Cytotoxic T cell (primary cell): ENCODE results near the gene IL18BP.

DNA sequence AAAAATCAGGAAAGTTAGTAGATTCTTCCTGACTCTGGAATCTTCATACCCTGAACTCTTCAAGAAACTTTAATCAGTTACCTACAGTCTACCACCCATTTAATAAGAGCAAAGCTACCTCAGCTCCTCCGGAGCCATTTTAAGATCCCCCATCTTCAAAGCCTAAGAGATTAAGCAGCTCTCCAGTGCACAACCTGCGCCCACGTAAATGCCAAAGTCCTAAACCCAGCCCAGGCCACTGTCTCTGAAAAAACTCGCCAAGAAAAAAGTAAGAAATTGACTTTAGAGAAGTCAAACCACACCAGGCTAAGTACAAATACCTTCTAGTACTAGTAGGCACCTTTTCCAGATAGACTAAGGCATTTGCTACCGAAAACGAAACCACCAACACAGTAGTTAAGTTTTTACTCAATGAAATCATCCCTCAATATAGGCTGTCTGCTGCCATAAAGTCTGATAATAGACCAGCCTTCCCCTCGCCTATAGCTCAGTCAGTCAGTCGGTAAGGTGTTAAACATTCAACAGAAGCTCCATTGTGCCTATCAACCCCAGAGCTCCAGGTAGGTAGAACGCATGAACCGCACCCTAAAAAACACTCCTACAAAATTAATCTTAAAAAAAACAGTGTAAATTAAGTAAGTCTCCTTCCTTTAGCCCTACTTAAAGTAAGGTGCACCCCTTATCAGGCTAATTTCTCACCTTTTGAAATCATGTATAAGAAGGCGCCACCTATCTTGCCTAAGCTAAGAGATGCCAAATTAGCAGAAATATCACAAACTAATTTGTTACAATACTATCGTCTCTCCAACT is 122.1 kb upstream of the DEFB108B start:
- PRO-cap, 2 experiments: no peak in any of the 2 experiments

DNA sequence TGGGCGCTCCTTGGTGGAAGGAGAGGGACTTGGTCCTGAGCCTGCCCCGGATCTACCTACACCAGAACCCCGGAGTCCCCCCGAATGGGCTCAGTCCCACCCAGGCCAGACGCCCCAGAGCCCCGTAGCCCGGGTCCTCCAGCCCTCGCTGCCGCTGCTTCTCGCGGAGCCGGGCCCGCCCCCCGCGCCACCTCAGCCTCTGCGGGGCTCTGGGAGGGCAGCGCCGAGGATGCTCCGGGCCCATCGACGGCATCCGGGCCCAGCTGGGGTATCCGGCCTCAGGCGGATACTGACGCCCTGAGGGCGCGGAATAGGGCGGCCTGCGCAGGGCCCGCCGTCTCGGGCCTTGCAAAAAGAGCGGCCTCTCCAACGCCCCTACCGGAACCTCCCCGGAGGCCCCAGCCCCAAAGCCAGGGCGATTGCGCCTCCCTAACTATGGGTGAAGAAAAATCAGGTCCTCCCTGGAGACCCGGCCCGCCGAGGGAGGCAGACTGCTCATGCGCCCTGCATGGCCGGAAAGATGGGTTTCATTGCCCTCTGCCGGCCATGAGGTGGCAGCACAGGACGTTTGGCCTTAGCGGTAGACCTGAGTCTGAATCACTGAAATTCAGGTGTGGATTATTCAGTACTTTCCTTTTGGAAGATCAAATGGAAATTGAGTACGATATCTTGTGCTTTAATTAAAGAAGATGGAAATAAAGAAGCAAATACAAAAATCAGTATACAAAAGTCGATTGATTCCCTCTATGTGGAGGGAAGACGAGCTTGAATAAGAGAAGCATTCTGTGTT is 19.4 kb upstream of the DEFB108B start:
- PRO-cap, 2 experiments: peak in 2 of 2 experiments; most common plus-strand start position 252 of the sequence (in 2); most common minus-strand start position 201 of the sequence (in 2)

DNA sequence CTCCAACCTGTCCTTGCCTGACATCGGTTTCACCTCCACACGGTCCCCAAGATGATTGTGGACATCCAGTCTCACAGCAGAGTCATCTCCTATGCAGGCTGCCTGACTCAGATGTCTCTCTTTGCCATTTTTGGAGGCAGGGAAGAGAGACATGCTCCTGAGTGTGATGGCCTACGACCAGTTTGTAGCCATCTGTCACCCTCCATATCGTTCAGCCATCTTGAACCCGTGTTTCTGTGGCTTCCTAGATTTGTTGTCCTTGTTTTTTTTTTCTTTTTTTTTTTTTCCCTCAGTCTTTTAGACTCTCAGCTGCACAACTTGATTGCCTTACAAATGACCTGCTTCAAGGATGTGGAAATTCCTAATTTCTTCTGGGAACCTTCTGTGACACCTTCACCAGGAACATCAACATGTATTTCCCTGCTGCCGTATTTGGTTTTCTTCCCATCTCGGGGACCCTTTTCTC is 25.0 kb downstream of the XNDC1N start:
- PRO-cap, 2 experiments: no peak in any of the 2 experiments

- PRO-cap, 2 experiments: peak in 2 of 2 experiments; most common plus-strand start chr11:71998918 (in 2); most common minus-strand start chr11:71998693 (in 1)
These were observed at the start of gene IL18BP for GRCh38 chr11:71998525-71999454. Gene IL18BP (plus strand): TSS chr11:71998909.

GRCh38 chr11:72018075-72018705 is 19.5 kb downstream of the IL18BP start:
- PRO-cap, 2 experiments: no peak in any of the 2 experiments

DNA sequence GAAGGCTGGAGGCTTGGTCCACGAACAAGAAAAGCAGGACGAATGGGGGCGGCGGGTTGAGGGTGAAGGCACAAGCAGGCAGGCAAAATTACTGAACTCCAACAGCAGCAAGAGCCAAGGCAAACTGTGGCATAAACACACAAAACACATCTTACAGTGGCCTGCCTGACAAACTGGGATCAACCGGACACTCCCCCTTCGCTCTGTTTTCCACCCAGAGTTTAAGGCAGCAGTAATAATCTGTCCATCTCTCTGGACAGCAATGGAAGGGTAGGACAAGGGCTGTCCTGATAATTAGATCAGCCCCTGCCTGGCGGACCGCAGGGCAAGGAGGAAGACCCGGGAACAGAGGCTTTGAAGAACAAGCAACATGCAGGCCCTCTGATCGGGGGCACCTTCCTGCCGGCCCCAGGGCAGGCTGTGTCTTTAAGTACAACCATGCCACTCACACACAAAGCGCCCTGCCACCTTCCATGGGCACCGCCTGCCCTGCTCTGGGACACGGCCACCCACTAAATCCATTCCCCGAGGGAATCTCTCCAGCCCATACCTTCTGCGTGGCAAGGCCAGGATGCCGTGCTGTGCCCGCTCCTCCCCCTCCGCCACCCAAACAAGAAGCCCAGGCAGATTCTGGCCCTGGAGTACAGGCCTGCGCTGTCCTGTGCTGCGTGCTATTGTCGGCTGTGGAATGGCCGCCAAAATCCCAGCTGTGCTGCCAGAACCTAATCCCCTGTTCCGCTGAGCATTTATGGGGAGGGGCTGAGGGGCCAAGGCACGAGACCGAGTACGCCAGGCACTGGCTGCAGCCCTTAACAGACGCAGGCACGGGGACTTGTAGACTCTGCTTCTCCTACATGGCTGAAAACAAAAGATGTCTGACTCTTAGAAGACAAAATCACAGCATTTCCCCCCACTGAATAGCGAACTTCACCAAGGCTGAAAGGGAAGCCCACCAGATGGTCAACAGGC is 38.8 kb downstream of the NUMA1 start:
- PRO-cap, 2 experiments: peak in 2 of 2 experiments; most common plus-strand start position 657 of the sequence (in 2); most common minus-strand start position 690 of the sequence (in 2)

DNA sequence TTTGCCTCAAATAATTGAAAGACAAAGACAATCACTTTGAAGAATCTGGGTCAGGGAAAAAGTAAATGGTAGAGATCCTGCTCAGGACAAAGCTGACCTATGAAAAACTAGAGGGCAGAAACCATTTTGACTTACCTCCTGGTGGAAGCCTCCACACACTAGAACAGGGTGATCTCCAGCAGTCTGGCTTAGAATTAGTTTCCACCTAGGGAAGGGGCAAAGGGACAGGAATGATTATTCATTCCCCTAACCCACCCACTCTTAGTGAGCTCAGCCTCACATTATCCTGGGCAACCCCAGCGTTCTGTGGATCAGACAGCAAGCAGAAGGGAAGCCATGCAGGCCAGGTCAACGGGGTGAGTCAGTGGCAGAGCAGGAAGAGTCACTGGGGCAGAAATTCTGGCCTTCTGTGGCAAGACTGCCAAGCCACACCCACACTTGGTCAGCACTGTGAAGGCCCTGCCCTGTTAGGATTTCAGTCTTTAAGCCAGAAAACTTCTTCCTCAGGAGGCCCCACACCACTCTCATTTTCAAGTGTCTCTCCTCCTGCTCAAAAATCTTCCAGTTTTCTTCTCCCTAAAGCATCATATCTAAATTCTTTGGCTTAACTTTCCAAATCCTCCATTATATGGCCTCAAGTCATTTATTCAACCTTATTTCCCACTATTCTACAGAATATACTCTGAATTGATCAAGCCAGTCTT is 10.5 kb downstream of the NUMA1 start:
- PRO-cap, 2 experiments: no peak in any of the 2 experiments

- PRO-cap, 2 experiments: no peak in any of the 2 experiments
These were observed 964 bp downstream of the ANAPC15 start for GRCh38 chr11:72111561-72111900.

DNA sequence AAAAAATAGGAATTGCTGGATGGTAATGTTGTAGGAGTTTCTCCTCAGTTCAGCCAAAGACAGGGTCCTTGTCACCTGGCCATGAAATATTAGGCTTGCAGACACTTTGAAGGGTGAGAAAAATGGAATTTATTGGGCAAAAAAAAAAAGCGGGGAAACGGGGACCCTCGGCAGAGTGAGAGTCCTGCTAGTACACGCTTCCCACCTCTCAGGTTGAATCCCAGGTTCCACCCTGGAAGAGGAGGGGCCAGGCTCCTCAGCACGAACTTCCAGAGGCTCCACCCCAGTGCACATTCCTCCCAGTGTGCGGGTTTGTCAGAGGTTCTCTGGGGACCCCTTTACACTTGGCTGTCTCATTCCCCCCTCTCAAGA is 27.3 kb downstream of the FOLR3 start:
- PRO-cap, 2 experiments: no peak in any of the 2 experiments

DNA sequence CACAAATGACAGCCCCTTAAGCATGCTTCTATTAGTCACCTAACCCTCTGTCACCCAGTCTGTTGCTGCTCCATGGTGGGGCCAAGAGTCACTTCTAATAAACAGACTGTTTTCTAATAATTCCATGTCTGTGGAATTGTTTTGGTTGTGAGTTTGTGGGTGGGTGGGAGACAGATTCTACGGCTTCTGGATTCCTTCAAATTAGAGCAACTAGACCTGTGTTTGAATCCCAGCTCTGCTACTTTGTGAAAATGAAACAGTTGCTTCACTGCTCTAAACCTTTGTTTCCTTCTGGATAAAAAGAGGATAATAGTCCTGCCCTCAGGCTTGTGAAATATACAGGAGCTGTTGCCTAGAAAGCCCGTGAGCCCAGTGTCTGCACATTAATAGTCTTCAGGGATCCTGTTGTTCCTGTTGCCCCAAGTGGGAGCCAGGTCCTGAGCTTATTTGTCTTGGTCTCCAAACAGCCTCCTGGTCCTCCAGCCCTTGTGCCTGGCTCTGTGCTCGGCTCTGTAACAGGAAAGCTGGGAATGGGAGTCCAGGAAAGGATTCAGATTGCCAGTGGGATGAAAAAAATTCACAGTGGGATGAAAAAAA is 2.6 kb upstream of the INPPL1 start:
- PRO-cap, 2 experiments: no peak in any of the 2 experiments

DNA sequence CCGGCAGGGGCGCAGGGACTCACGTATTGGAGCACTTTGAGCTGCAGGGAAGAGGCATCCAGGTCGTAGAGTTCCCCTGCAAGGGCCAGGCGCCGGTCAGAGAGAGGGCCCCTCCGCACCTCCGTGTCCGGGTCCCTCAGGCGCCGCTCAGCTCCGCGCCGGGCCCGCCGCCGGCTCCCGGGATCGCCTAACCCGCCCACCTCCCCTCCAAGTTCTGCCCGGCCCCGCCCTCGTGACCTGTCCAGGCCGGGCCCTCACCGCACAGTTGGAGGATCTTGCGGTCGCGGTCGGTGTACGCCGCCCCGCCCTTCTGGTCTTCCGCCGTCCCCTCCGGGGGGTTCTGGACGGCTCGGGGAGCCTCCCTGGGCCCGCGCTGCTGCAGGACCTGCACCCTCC is 84.1 kb downstream of the PDE2A start:
- PRO-cap, 2 experiments: no peak in any of the 2 experiments

DNA sequence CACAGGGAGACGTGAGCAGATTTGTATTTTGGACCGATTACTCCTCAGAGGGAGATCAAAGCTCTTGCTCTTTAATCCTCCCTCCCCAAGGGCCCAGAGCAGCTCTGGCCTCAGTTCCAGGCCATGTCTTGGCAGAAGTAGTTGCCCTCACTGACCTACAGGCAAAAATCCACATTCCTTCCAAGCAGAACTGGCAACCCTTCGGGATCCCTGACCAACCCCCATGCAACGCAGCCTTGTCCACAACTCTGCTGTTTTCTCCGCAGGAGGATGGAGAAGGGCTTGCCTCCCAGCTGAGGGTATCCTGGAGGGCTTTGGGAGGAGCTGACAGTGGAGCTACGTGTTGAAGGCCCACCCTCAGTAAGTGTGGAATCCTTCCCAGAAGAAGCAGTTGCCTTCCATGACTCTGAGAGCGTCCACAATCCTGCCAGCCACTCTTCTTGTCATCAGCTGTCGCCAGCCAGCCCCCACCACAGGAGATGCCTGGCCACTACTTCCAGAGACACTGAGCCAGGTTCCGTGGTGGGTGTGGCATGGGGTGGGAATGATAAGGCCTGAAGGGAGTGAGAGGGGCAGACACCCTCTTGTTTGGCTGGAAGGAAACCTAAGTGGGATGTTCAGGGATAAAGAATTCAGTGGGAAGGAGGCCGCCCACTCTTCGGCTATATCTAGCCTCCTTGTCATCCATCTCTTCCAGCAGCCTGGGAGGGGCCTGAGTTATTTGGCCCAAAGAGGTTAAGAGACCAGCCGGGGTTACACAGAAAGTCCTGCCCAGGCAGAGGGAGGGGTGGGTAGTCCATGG is 68.0 kb downstream of the PDE2A start:
- PRO-cap, 2 experiments: no peak in any of the 2 experiments

DNA sequence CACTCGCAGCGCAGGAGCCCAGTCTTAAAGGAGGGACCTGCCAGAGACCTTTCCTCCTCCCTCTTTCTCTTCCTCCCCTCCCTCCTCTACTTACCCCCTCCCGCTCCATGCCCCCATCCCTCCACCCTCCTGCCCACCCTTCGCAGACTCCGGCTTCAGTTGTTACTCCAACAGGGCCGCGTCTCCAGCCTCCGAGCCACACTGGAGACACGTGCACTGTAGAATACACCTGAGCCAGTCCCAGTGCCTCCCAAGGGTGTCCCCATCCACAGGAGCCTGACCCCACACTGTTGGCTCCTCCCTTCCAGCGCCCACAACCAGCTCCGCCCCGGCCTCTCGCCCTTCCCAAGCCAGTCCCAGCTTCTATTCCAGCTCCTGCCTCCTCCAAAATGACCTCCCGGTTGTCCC is 59.3 kb downstream of the PDE2A start:
- PRO-cap, 2 experiments: no peak in any of the 2 experiments

- PRO-cap, 2 experiments: no peak in any of the 2 experiments
These were observed 32.4 kb downstream of the PDE2A start for GRCh38 chr11:72641810-72642141.

DNA sequence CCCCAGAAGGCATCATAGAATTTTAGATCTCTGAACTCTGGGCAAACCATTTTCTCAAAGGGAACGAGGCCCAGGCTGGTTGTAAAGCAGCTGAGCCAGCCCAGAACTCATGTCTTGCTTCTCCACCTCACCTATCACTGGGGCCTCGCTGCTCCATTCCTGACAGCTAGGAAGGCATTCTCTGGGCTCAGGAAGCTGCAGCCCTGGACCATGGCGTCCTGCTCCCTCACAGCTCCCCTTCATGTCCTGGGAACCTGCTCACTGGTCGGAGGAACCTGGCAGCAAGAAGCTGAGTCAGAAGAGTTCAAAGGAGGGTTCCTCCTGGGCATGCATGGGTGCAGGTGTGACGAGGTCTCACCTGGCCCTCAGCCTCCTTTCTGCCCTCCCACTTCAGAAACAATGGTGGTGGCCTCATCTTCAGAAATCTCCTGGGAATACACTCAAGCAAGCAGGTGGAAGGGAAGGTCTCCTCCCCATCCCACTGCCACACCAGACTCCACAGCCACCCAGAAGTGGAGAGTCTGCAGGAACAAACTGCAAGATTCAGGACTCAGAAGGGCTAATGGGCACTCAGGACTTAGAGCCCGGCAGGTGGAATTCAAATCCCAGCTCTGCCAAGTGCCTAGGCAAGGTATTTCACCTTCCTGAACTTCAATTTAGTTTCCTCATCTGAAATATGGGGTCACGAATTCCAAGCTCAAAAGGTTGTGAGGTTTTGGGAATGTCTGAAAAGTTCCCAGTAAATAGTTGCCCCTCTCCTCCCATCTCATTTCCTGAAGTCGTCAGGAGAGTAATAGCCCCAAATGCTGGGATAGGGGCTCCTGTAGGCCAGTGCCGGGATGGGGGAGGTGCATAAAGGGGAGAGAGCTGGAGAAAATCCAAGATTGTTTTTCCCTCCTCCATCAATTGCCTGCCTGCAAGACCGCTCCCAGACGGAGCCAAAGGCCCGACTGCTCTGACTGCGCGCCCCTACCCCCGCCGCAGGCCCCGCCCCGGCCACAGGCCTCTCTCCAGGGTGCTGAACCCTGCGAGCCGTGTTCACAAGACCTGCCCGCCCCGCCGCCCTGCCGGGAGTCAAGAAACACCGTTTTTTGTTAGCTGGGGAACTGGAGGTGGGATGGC is 2.1 kb upstream of the PDE2A start:
- PRO-cap, 2 experiments: peak in 1 of 2 experiments; most common minus-strand start position 704 of the sequence (in 1)

GRCh38 chr11:72812795-72813692 is 1.2 kb upstream of the ATG16L2 start:
- PRO-cap, 2 experiments: peak in 2 of 2 experiments; most common plus-strand start chr11:72813620 (in 2); most common minus-strand start chr11:72812960 (in 2)

DNA sequence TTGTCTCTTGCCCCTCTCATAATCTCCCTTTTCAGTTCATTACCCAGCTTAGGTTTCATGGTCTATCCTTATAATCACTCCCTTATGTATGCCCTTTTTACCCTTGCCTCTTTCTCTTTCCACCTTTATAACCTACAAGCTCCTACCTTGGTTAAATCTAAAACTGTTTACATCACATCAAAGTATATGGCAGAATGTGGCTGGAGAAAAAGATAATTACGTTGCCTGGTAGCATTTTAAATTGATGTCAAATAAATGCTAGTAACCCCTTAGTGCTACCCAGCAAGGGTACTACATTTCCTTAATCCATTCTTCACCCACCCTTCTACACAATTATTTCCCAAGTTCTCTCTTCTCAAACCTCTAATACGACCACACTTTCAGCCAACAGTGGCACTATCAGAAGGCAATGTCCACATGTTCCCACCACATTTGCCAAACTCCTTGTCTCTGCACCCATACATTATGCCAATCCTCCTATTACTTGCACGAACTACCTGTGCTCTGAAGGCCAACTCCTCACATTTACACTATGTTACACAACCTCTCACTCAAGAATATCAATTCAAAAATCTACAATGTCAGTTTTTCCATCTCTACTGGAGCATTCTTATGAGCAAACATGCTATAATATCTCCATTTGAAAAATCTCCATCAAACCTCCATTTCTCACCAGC is 137.5 kb downstream of the FCHSD2 start:
- PRO-cap, 2 experiments: no peak in any of the 2 experiments

DNA sequence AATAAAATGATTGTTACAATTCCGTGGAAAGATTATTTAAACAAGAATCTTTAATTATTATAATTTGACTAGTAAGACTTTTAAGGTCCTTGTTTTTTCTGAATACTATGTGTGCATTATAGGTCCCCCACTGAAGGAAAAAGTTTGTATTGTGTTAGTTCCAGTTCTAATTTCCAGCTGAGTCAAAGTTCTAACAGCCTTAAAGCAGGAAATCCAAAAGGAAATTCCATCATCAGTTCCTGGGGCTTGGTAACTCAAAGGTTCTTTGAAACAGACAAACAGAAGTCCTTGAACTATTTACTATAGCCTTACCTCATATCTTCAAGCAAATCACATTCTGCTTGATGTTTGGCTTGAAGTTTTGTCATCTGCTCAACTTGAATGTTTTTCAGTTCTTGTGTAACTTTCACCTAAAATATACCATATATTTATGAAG is 2.4 kb downstream of the FCHSD2 start:
- PRO-cap, 2 experiments: no peak in any of the 2 experiments

DNA sequence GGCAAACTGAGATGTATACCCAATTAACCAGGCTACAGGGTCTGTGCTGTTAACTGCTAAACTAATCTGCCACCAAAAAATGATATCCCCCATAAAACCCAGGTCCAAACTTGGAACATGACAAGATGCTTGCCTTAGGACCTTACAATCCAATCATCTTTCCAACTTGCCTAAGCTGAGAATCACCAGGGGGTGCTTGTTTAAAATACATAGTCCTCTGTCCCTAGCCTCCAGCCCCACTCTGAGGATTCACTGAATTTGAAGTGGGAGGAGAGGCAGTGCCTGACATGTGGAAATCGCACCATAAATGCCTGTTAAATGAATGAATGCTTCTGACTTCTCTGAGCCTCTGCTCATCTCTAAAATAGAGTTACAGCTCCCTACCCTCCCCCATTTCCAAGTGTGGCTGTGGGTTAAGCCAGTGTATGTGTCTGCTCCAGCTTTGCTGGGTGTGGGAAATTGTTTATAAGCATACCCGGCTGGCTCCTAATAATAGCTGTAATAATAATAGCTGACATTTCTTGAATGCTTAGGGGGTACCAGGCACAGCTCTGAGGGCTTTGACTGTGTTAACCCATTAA is 6.8 kb upstream of the FCHSD2 start:
- PRO-cap, 2 experiments: no peak in any of the 2 experiments

- PRO-cap, 2 experiments: no peak in any of the 2 experiments
These were observed 12.0 kb upstream of the FCHSD2 start for GRCh38 chr11:73154133-73154555.